ENCODE measurements around a stretch of chr6.

- PRO-cap, 2 experiments, result peak in 1 of 2 experiments; most common minus-strand start chr6:12001803 (in 1)
Observed at GRCh38 chr6:12001624-12002062, 10.5 kb upstream of the HIVEP1 start.

DNA sequence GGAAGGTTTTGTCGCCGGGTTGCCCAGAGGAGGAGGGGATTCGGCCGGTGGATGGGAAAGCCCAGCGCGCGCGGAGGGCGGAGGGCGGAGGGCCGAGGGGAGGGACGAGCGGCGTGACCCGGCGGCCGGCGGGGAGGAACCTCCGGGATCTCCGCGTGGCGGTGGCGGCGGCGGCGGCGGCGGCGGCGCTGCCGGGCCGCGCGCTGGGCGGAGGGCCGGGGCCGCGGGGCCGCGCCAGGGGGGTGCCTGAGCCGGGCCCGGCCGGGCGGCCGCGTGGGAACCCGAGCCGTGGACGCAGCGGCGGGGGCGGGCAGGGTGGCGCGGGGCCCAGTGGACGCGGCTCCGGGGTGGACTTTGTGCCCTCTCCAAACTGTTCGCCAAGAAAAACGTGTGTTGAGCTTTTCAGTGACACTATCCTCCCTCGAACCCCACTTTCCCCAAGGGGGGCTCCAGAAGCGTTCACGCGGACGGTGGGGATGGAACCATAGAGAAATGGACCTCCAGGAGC lies 3.1 kb upstream of the HIVEP1 start:
- PRO-cap, 2 experiments, result peak in 2 of 2 experiments; most common plus-strand start position 431 of the sequence (in 2); most common minus-strand start position 20 of the sequence (in 2)

DNA sequence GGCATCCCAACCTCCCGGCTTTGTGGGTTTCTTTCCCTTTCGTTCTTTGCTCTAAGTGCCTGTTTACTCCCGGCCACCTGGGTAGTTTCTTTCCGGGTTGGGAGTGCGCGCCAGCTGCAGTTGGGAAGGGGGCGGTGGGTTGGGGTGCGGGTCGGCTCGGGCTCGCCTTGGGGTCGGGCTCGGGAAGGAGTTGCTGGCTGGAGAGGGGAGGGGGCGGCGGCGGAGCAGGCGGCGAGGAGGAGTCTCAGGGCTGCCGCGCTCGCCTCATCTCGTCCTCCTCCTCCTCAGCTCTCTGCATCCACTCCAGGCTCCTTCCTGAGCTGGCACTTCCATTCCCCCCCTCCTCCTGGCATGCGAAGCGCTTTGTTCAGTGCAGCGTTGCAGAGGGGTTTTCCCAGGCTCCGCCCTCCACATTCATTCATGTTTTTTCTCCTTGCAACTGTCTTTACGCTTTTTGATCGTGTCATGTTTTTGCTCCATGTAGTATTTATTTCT lies 810 bp downstream of the HIVEP1 start:
- PRO-cap, 2 experiments, result peak in 2 of 2 experiments; most common plus-strand start position 84 of the sequence (in 1); most common minus-strand start position 294 of the sequence (in 2)

- PRO-cap, 2 experiments, result no peak in any of the 2 experiments
Observed at GRCh38 chr6:12025993-12026907, 14.1 kb downstream of the HIVEP1 start.

- PRO-cap, 2 experiments, result no peak in any of the 2 experiments
Observed at GRCh38 chr6:12293421-12294391, 3.5 kb downstream of the EDN1 start.

DNA sequence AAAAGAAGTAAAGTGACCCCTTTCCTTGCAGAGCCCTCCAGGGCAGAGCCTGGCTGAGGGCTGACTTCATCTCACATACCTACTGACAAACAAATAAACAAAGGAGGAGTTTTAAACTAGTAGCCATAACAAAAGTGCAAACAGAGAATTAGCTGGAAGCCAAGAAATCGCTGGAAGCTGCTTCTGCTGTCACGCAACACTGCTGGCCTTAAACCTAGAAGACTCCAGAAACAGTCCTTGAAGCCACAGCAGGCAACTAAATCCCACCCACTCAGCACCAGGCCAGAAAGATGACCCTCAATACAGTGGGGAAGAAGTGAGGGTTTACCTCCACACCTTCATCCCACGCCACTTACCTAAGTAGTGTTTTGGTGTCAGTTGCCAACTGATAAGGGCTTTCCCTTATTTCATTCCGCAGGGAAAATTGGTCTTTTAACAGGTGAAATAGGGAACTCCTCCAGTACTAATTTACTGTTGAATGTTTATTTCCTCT lies 46.1 kb downstream of the EDN1 start:
- PRO-cap, 2 experiments, result no peak in any of the 2 experiments

DNA sequence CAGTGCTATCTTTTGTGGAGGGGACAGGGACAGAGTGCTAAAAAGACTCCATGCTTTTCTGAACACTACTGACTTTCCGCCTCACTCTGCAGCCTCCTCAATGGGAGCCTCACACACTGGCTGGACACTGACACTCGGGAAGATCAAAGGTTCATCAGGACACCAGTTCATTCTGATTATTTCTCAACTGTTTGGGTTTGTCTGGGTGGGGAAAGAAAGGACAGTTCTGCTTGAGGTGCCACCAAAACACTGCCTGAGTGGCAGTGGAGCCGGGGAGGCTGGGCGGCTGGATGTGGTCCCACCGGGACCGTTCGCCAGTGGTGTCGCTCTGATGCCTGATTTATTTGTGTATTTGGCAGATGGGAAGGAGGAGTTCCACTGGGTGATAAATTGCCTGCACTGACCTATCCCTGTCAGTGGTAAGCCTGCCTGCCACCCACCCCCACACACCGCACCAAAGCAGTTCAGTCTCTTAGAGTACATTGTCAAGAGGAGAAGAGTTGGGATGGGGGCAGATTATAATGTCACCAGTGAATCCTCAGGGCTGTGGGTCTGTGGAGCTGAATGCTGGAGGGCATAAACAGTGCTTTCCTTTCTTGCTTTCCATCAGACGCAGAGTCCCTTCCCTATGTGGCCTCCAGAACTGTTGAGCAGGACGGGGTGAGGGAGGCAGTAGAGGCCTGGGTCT lies 49.8 kb downstream of the EDN1 start:
- PRO-cap, 2 experiments, result peak in 1 of 2 experiments; most common plus-strand start position 223 of the sequence (in 1); most common minus-strand start position 102 of the sequence (in 1)

- PRO-cap, 2 experiments, result no peak in any of the 2 experiments
Observed at GRCh38 chr6:12422724-12423249, 132.6 kb downstream of the EDN1 start.

- PRO-cap, 2 experiments, result no peak in any of the 2 experiments
Observed at GRCh38 chr6:12962901-12963465, 246.4 kb downstream of the PHACTR1 start.

GRCh38 chr6:13261342-13262052 lies 66.8 kb downstream of the TBC1D7 start:
- PRO-cap, 2 experiments, result no peak in any of the 2 experiments

- PRO-cap, 2 experiments, result no peak in any of the 2 experiments
Observed at GRCh38 chr6:13299216-13300496, 28.7 kb downstream of the TBC1D7 start.

GRCh38 chr6:13303562-13304098 lies 24.7 kb downstream of the TBC1D7 start:
- PRO-cap, 2 experiments, result no peak in any of the 2 experiments

GRCh38 chr6:13363233-13363895 lies 35.0 kb upstream of the TBC1D7 start:
- PRO-cap, 2 experiments, result no peak in any of the 2 experiments

GRCh38 chr6:13407579-13407951 lies 79.2 kb upstream of the TBC1D7 start:
- PRO-cap, 2 experiments, result no peak in any of the 2 experiments

- PRO-cap, 2 experiments, result no peak in any of the 2 experiments
Observed at GRCh38 chr6:13455378-13456140, 31.8 kb downstream of the GFOD1 start.

DNA sequence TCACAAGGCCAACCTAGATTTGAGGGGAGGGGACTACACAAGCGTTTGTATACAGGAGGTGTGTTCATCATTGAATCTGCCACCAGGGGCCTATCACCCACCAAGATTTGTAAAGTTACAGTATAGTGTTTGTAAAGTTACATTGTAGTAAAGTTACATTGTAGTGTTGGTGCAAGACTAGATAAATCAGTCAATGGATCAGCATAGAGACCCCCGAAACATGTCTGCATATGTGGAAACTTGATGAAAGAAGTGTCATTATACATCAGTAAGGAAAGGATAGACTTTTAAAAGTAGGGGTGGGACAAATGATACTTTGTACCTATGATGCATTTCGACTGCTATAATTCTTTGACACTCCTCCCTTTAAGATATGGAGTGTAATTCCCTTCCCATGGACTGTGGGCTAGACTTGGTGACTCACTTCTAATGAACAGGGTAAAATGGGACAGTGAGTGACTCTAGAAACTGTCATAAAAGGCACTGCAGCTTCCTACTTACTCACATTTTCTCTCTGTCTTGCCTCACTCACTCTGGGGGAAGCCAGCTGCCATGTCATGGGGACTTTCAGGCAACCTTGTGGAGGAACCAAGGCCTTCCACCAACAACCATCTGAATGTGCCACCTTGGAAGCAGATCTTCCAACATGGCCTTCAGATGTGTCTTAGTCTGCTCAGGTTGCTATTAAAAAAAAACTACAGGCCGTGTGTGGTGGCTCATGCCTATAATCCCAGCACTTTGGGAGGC lies 12.7 kb upstream of the GFOD1 start:
- PRO-cap, 2 experiments, result no peak in any of the 2 experiments

- PRO-cap, 2 experiments, result no peak in any of the 2 experiments
Observed at GRCh38 chr6:13613692-13614079, 1.4 kb upstream of the NOL7 start.

DNA sequence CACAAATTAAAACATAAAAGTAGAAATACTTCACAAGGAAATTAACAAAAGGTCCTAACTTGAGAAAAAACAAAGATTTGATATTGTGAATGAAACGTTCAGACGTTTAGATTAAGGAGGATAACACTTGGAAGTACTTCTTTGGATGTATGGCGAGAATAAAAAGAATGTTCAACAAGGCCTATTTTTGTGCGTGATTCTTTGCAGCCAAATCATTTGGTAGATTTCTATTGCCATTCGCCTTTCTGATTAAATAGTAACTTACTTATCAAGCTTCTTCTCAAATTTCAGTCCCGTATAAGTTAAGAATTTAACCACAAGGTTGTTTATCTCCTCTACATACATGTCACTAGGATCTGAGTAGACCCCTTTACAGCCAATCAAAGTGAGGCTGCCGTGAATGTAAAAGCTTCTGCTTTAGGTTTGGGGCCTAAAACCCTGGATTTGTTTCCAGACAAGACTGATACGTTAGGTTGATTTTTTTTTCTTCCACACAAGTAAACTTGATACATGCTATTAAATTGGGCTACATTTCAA lies 2.1 kb downstream of the RANBP9 start:
- PRO-cap, 2 experiments, result no peak in any of the 2 experiments

DNA sequence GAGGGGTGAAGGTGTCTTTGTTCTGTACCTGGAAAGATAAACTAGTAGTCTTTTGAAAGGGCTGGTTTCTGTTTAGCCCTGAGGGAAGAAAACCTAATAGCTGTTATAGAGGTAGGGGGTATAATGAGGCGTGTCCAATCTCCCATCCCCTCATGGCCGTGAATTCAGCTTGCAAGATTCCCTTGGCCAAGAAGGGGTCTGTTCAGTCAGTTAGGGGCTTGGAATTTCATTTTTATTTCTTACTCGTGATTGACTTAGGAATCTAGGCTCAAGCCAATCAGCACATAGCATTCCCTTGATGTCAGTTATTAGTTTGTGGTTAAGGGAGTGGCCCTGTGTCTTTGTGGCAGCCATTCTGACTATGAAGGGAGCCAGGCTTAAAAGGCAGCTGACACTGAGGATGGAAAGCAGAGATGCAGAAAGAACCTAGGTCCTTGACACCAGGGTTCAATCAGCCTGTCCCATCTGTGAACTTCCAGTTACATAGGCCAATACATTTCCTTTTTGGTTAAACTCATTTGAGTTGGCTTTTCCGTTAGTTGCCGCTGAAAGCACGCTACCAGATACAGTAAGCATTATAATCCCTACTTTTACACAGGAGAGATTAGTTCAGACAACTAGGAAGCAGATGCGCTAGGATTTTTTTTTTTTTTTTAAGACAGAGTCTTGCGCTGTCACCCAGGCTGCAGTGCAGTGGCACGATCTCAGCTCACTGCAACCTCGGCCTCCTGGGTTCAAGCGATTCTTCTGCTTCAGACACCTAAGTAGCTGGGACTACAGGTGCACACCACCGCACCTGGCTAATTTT lies 48.1 kb downstream of the MCUR1 start:
- PRO-cap, 2 experiments, result no peak in any of the 2 experiments

- PRO-cap, 2 experiments, result no peak in any of the 2 experiments
Observed at GRCh38 chr6:13812947-13813382, 1.4 kb downstream of the MCUR1 start.